ENCODE results near the gene TUBA3D.

- PRO-cap, 8 experiments = no peak in any of the 8 experiments
These were observed 12.1 kb downstream of the FAM168B start for GRCh38 chr2:131081107-131081565.

DNA sequence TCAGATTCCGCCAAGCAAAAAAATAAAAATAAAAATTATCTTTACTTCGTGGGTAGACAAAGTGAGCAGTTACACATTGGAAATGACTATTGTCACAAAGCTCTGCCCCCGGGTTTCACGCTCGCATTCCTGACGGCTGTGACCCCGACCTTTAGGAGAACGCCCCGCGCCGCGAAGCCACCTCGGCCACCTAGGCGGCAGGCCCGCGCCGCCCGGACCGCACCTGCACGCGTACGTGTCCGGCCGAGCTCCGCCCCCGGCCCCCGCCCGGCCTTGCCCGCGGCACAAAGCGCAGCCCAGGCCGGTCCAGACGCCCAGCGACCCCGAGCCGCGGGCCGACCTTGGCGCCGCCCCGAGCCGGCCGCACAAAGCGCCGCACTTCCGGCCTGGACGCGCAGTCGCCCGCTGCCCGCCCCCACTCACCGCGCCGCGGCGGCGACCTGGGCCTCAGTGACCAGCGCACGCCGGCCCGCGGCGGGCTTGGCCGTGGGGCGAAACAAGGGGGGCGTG lies 414 bp downstream of the FAM168B start:
- PRO-cap, 8 experiments = peak in 7 of 8 experiments; most common plus-strand start position 397 of the sequence (in 5); most common minus-strand start position 127 of the sequence (in 2)

- PRO-cap, 8 experiments = no peak in any of the 8 experiments
These were observed 4.5 kb upstream of the RAB6D start for GRCh38 chr2:131368502-131368896.

GRCh38 chr2:131475717-131476231 lies at the start of gene TUBA3D:
Gene TUBA3D, plus strand, starts transcription at chr2:131476119.
- PRO-cap, 8 experiments = no peak in any of the 8 experiments

DNA sequence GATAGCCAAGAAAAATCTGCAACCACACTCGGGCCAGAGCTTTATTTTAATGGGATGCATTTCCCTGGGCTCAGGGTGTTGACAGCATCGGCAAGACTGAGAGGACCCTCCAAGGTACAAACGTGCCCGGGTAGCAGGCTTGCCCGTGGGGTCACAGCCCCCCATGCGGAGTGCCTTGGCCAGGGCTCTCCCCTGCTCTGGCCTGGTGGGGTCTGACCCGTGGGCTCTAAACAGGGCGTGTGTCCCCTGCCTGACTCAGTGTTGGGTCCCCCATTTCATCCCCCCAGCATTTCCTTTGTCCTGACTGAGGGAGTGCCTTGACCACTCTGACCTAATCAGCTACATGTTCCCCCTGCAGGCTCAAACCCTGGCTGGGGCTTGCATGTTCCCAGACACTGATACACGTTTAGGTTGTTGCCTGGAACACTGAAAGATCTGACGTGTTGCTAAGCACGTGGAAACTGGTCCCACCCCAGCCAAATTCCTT lies 7.2 kb downstream of the MZT2A start:
- PRO-cap, 8 experiments = peak in 1 of 8 experiments; most common minus-strand start position 288 of the sequence (in 1)

DNA sequence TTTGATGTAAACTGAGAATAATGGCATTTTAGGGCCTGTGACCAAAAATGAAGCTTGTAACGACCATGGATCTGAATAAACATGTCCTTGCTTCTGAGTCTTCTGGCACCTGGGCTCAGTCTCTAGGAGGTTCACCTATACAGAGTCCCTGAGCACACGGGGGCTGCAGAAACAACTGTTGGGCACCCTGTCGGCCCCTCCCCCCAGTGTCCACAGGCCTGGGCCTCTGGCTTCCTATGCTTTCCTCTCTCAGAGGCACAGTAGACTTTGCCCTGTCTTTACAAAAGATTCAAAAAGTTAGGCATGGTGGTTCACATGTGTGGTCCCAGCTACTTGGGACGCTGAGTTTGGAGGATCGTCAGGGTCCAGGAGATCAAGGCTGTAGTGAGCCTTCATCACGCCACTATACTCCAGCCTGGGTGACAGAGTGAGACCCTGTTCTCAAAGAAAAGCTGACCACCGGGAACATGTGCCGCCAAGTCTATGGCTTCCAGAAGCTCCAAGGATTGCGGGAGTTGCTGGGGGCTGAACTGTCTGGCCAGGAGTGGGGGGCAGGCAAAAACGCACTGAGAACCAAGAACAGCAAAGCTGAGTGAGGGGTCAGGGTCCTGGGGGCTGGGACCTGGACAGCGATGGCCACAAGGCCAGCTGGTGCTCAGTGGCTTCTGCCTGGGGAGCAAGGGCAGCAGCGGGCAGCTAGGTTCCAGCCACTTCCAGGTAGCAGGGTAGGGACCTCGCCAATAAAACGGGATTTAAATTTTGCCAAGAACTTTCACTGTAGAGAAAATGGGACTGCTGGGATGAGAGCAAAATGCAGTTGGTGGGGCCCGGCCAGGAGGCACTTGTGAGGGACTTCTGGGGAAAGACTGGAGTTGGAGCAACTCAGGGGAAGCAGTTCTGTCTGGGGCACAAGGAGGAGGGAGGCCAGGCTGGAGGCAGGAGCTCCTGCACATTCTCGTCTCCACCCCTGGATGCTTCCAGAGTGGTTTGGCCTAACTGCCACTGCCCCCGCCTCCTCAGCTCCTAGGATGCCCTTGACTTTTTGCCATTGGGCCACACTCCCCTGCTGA lies 5.9 kb upstream of the CCDC74A start:
- PRO-cap, 8 experiments = peak in 2 of 8 experiments; most common plus-strand start position 589 of the sequence (in 2)

DNA sequence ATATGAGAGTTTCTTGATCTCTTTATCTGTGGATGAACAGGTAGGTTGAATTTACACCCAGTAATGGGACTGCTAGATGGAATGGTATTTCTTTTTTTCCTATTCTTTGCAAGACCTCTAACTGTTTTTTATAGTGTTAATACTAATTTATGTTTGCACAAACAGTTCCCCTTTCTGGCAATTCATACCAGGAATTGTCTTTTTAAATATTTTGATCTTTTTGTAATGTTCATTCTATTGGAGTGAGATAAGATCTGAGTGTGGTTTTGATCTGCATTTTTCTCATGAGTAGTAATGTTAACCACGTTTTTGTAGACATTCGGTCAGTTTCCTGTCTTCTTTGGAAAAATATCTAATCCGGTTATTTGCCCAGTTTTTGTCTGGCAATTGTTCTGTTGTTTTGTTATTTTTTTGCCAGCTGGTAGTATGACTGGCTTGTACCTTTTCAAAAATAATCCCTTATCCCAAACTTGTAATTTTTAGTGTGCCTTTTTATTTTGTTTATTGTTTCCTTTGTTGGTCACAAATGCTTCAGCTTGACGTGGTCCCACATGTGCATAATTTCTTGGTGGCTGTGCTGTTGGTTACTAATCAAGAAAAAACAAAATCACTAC lies 157.2 kb downstream of the CCDC74A start:
- PRO-cap, 8 experiments = no peak in any of the 8 experiments

GRCh38 chr2:132162125-132162549 lies 385 bp upstream of the ANKRD30BL start:
- PRO-cap, 8 experiments = no peak in any of the 8 experiments

DNA sequence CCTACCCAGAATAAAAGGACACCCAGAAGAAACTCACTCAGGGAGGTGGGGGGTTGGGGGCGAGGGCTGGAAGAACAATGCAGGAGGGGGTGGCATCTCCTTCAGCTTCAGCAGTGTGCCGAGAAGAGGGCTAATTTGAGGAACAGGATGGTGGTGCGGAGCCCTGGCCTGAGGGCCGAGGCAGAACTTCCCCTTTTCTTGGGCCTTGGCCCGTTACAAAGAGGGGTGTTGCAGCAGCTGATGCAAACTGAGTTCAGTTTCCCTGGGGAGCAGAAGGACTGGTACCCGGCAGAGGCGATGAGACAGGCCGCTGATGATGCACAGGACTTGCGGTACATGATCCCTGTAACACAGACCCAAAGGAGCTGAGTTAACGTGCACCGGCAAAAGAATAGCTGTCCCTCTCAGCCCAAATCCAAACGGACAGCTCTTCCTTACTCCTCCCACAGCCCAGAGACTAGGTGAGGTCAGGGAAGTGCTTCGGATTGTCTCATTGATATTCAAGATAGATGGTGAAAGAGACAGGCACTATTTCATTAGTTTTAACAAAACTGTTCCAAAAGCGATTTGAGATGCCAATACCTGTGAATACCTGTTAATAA lies 24.0 kb downstream of the LYPD1 start:
- PRO-cap, 8 experiments = no peak in any of the 8 experiments

- PRO-cap, 8 experiments = no peak in any of the 8 experiments
These were observed 1.2 kb upstream of the LYPD1 start for GRCh38 chr2:132671058-132671832.

DNA sequence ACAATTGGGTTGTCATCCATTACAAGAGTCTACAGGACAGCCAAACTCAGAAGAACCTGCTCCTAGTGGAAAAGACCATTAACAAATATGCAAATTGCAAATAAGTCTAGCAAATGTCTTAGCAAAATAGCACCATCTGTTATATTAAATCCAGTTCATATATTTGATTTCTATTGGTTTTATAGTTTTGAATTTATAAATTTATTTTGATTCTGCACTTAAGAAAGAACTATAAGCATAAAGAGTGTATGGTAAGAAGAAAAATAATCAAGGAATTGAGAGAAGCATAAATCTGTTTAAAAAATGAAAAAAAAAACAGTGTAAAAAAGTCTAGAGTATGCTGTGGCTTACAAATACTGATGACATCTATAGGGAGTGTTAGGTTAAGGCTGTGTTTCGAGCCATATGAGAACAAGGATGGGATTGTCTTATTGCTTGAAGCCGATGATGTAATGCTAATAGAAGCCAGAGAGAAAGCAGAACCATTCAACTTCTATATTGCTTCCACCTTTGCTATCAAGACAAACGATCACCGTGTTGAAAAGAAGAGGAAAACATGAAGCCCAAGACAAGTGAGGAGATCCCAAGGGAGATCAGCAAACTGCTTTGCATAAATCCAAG lies 206.4 kb downstream of the NCKAP5 start:
- PRO-cap, 8 experiments = no peak in any of the 8 experiments

- PRO-cap, 8 experiments = no peak in any of the 8 experiments
These were observed 135.5 kb upstream of the MGAT5 start for GRCh38 chr2:134118320-134118864.

DNA sequence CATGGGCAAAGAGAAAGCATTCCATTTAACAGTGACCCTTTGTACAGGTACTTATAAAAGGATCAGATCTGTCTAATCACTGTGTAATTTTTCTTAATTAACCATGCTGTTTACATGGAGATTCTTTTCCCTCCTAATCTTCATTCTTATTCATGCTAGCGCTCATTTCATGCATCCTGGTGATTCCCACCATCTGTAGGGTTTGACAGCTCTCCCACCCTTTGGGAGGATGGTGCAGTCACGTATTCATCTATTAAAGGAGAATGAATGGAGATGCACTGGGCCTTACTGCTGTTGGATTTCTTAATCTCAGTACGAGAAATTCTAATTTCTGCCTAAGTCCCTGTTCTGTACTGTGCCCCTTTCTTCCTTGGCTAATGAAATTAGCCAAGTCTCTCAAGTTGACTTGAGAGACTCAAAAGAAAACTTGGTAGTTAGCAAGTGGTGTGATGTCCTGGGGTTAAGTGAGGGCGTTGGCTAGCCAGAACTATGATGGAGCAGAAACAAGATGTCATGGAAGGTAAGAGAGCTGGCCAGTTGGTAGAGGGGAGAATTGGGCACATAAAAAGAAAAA lies 49.8 kb upstream of the MGAT5 start:
- PRO-cap, 8 experiments = no peak in any of the 8 experiments

DNA sequence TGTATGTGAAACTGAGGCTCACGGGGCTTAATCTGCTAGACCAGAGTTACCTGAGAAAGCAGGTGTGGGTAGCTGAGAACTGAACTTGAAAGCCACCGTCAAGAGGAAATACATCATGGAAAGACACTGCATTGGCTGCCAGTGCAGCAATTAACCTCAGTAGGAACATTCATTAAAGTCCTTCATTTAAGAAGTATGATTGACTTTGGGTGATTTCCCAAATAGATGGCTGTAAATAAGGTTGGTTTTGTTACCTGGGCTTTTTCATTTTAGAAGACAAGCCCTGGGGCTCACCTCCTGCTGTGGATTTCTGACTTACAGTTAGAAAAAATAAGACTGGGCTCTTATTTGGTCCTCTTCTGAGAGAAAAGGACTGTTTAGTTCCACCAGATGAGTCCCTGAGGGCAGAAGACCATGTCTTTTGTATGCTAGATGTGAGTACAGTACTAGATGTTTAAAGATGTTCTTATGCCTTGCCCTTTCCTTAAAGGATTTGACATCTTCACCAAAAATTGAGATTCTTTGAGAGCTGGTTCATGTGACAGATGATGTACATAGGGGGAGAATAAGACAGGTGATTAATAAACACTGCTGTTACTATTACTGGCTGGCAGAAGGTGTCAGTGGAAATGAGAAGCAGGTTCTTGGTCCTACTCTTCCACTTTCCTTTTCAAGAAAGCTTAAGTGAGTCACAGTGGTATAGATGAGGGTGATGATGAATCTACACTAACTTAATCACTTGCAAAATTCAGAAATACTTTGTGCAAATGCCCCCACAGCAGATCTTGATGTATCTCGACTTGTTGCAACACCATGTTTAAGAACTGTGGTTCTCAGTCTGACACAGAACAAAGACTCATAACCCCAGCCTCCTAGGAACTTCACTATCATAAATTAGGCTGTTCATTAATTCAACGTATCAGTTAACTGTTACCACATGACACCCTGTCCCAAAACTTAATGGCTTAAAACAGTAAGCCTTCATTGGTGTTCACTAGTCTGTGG lies 36.2 kb upstream of the MGAT5 start:
- PRO-cap, 8 experiments = no peak in any of the 8 experiments

GRCh38 chr2:134220449-134220862 lies 33.4 kb upstream of the MGAT5 start:
- PRO-cap, 8 experiments = no peak in any of the 8 experiments

DNA sequence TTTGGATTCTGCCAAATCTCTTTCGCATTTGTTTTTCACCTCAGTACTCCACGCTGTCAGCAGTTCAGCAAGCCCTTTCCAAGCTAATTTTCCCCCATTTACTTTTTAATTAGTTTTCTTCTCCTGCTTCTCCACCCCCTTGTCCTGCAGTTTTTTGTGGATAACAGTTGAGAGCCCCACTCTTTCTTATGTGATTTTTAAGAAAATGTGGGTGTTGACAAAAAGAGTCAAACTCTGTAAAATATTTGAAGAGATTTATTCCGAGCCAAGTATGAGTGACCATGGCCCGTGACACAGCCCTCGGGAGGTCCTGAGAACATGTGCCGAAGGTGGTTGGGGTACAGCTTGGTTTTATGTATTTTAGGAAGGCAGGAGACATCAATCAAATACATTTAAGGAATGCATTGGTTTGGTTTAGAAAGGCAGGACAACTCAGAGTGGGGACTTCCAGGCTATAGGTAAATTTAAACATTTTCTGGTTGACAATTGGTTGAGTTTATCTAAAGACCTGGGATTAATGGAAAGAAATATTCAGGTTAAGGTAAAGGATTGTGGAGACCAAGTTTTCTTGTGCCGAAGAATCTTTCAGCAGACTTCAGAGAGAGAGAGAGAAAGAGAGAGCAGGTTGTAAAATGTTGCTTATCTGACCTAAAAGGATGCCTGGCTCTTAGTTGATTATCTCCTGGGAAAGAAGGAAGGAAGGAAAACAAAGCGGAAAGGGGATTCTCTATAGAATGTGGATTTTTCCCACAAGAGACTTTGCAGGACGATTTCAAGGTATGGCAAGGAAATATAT lies 32.8 kb upstream of the MGAT5 start:
- PRO-cap, 8 experiments = no peak in any of the 8 experiments

GRCh38 chr2:134262432-134263332 lies 8.8 kb downstream of the MGAT5 start:
- PRO-cap, 8 experiments = no peak in any of the 8 experiments

DNA sequence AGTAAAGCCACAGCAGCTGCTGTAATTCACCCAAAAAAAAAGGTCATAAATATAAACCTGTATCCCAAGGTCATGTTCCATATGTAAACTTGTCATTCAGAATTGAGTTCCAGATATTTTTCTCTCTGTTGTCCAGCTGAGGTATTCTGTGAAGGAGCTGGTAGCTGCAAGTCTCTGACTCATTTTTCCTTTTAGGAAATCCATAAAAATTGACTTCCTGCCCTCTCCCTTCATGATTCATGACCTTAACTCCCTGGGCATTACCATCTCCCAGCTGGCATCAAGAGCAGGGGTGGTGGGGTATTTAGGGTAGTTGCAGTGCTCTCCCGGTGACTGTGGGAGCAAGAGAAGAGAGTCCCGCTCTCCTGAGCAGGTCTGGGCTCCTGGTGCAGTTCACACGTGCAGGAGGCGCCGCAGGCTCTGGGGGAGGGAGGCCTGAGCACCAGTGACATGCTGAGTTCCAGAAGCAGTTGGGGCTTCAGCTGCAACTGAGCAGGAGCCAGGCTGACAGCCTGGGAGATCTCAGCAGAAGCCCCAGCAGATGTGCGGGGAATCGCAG lies 192.6 kb downstream of the MGAT5 start:
- PRO-cap, 8 experiments = no peak in any of the 8 experiments

DNA sequence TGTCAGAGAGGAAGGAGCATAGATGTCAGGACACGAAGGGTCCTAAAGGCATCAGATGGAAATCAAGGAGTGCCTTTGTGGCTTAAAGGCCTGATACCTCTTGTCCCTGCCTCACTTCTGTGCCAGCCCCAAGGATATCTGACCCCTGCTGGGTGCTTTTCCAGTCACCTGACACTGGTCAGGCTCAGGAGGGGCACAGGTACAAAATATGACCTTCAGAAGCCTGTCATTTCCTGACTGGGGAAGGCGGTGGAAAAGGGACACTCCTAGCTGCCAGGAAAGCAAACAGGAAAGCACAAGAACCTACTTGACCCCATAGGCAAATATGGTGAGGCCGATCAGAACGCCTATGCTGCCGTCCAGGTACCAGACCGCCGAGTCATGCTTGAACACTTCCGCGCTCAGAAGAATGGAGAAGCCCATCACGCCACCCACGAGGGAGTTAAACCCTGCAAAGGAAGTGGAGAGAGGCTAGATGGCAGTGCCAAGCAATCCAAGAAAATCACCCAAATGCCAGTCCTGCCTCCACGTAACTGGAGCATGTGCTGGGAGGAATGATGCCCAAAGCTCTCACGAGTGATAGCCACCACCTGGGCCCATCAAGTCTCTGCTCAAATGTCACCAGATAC lies 204.0 kb downstream of the MGAT5 start:
- PRO-cap, 8 experiments = no peak in any of the 8 experiments

DNA sequence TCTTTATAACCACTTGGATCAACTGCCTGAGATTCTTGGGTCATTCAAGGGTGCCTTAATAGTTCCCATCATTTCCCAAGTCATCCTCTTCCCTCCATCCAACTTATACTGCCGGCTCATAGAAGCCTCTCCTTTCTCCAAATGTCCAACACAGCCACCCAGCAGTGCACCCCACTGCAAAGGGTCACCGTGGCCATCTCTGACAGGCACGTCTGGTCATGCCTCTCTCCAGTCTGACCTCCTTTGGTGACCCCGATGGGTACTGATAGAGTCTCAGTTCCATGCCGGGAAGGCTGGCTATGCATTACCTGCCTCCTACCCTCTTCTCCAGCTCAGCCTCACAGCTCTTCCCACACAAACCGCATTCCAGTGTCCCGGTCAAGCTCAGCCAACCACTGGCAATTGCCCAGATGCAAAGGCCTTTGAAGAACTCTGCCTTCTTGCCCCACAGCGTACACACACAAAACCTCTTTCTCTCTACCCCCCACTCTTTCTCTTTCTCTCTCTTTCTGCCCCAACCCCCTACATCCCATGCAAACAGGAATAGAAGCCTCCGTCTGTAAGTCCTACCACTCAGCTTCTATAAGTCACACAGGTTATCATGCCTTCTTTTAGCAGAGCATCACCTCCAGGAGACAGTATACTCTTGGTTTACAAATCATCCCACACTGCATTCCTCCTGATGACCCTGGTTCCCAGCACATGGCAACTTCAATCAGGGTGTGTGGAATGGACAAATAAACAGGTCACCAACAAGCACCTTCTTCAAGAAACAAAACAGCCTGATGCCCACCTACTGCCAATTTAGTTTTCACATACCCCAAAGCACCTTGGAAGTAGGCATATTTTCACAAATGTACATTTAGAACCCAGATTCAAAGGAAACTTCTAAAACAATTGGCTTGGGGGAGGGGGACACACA lies 37.5 kb downstream of the TMEM163 start:
- PRO-cap, 8 experiments = no peak in any of the 8 experiments

All from peripheral blood mononuclear cell (primary cell).